ENCODE results near the genes GPNMB and FAM221A.

- PRO-cap, result no peak
- RAMPAGE, long total RNA, 4 experiments, result no peak in any of the 4 experiments
Measured at GRCh38 chr7:23035547-23036498, 21.9 kb upstream of the HYCC1 start.

DNA sequence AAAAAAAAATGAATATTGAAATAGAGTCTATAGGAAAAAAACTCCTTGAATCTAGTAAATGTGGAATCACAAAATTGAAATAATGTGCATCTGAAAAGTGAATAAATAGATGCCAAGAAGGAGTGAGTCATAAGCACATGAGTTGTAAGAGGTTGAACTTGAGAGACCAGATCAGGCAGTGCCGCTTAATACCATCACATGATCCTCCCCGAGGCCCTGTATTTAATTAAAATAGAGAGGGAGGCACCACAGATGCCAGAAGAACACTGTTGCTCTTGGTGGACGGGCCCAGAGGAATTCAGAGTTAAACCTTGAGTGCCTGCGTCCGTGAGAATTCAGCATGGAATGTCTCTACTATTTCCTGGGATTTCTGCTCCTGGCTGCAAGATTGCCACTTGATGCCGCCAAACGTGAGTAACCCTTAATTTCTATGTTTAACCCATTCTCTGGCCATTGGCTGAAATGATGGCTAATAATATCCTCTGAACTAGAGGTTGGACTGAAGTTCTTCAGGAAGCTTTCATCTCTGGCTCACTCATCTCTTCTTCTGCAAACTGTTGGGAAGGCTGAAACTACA is at the start of gene GPNMB:
Gene GPNMB, plus strand, starts transcription at position 258 of the 577 bp plus-strand sequence.
- PRO-cap, result unidirectional peak, plus-strand start at position 258 of the sequence
- RAMPAGE, long total RNA, 4 experiments, result start-site peak on the plus strand in 4 of 4 experiments, centred at positions 252 to 273 of the sequence, 245 to 4,320 reads per replicate

DNA sequence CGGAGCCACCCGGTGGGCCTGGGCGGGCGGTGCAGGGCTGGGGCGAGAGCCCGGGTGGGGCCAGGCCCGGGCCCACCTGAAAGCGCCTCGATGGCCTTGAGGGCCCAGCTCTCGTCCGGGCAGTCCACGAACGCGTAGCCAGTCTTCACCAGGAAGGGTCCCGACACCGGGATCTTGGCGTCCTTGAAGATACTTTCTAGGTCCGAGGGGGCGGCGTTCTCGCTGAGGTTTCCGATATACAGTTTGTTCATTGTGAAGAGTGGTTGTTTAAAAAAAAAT is 492 bp downstream of the IGF2BP3 start:
- PRO-cap, result no peak
- RAMPAGE, long total RNA, 4 experiments, result no peak in any of the 4 experiments

GRCh38 chr7:23521498-23521967 is 10.2 kb downstream of the TRA2A start:
- PRO-cap, result no peak
- RAMPAGE, long total RNA, 4 experiments, result no peak in any of the 4 experiments

- PRO-cap, result no peak
- RAMPAGE, long total RNA, 4 experiments, result no peak in any of the 4 experiments
Measured at GRCh38 chr7:23521968-23522549, 9.7 kb downstream of the TRA2A start.

- PRO-cap, result no peak
- RAMPAGE, long total RNA, 4 experiments, result start-site peak on the plus strand in 3 of 4 experiments, at chr7:23680162-23680215 at its widest, 31 to 93 reads per replicate
Measured at GRCh38 chr7:23679785-23680652, at the start of gene FAM221A. TSS of gene FAM221A (plus strand) at chr7:23680199.

DNA sequence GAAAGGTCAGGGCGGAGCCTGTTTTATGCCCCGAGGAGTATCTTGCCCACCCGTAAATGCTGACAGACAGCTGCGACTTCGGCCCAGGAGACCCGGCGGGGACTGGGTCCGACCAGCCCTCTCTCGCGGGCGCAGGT is 447 bp upstream of the PALS2 start:
- PRO-cap, result no peak
- RAMPAGE, long total RNA, 4 experiments, result no peak in any of the 4 experiments

GRCh38 chr7:24596770-24597946 is 23.9 kb downstream of the PALS2 start:
- PRO-cap, result no peak
- RAMPAGE, long total RNA, 4 experiments, result no peak in any of the 4 experiments

- PRO-cap, result no peak
- RAMPAGE, long total RNA, 4 experiments, result no peak in any of the 4 experiments
Measured at GRCh38 chr7:24833937-24834935, 77.0 kb upstream of the GSDME start.

GRCh38 chr7:24885123-24885880 is 94.7 kb downstream of the OSBPL3 start:
- PRO-cap, result no peak
- RAMPAGE, long total RNA, 4 experiments, result no peak in any of the 4 experiments

- PRO-cap, result no peak
- RAMPAGE, long total RNA, 4 experiments, result no peak in any of the 4 experiments
Measured at GRCh38 chr7:25069958-25070254, 55.2 kb downstream of the CYCS start.

DNA sequence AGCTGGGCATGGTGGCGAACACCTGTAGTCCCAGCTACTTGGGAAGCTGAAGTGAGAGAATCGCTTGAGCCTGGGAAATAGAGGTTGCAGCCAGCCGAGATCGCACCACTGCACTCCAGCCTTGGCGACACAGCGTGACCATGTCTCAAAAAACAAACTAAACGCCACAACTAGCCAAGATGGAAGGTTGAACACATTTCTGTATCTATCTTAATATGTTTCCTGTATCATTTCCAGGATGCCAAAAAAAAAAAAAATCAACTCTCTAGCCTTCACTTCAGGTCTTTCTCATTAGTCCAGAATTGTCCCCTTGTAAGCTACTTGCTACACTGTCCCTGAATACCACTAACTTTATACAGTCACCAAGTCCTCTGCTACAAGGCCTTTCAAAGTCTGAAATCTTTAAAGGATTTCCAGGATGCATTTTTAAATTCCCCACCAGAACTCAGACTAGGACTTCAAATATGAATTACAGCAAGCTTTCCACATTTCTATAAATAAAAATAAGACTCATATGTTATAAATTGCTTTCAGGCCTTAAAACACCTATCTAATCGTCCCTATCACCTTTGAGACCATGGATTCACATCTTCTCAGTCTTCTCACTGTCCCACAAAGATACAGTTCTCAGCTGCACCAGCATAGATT is 3.2 kb downstream of the CYCS start:
- PRO-cap, result no peak
- RAMPAGE, long total RNA, 4 experiments, result no peak in any of the 4 experiments

GRCh38 chr7:25670122-25670785 is 442.0 kb upstream of the NPVF start:
- PRO-cap, result no peak
- RAMPAGE, long total RNA, 4 experiments, result no peak in any of the 4 experiments

GRCh38 chr7:25842214-25842723 is 309.7 kb upstream of the NFE2L3 start:
- PRO-cap, result no peak
- RAMPAGE, long total RNA, 4 experiments, result no peak in any of the 4 experiments

DNA sequence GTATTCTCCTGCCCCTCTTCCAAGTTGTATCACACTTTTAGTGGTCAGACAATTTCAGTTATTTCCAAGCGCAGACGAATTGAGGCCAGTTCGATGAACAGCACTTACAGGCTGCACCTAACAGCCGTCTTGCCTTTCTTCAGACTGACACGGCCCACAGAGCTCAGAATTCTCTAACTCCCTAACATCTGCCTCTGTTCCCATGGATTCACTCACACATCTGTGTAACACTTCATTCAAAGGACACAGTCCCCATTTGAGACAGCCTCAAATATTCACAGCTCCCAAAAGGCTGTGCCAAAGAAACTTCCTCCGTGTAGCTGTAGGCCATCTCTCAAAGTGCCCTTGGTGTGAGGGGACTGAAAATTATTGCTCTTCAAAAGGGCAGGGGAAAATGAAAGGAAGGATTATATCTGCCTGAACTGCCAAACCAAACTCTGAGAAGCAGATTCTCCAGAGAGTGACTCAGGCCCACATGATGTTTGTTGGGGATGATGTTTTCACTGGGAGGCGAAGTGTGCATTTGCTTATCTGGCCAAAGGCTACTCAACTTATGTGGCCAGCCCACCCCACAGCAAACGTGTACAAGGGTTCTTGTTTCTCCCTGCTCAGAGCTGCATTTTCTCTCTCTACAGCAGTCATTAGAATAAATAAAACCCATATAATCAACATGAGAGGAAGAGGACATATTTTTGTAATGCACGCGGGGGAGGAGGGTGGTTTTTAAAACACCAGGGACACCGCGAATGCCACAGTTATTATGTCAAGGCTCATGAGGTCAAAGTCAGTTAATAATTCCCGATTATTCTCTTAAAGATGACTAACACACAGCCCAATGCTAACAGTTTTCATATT is 302.4 kb upstream of the NFE2L3 start:
- PRO-cap, result no peak
- RAMPAGE, long total RNA, 4 experiments, result no peak in any of the 4 experiments

- PRO-cap, result no peak
- RAMPAGE, long total RNA, 4 experiments, result no peak in any of the 4 experiments
Measured at GRCh38 chr7:25851705-25852023, 300.3 kb upstream of the NFE2L3 start.

DNA sequence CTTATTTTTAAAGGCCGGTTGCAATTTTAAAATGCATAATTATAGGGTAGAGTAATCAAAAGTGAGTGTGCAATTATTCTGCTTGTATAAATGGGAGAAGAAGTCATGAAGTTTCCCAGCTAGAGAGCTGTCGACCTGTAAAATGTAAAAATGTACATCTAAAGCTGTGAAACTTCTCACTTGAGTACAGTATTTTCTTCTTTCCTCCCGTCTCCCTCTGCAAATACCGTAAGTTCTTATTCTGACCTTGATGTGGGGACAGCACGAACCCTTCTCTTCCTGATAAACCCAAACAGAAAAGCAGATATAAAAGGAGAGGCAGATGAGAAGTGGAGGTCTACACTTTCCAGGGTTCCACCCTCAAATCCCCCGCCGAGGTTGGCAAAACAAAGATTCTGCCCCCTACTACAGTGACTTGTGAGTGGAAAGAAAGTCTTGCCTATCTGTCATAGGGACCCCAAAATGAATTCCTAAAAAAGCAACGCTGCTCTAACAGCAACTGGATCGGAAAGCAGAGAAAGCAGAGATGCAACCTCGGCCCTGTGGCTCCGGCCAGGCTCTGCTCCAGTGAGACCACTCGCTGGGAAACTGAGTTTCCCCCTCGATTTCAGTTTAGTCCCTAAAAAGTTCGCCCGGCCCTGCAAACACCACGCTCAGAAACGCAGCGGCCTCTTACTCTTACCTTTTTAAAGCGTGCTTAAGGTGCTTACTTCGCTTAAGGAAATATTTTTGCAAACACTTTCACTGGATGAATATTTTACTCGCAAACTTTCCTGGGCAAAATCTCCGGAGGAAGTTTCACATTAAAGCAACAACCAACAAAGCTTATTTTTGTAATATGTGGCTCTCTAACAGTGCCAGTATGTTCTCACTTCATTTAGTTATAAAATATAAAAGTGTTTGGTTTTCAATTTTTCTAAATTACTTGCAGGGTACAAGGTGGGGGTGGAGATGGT is 298.0 kb upstream of the NFE2L3 start:
- PRO-cap, result no peak
- RAMPAGE, long total RNA, 4 experiments, result no peak in any of the 4 experiments

- PRO-cap, result no peak
- RAMPAGE, long total RNA, 4 experiments, result no peak in any of the 4 experiments
Measured at GRCh38 chr7:25854844-25855504, 297.0 kb upstream of the NFE2L3 start.

DNA sequence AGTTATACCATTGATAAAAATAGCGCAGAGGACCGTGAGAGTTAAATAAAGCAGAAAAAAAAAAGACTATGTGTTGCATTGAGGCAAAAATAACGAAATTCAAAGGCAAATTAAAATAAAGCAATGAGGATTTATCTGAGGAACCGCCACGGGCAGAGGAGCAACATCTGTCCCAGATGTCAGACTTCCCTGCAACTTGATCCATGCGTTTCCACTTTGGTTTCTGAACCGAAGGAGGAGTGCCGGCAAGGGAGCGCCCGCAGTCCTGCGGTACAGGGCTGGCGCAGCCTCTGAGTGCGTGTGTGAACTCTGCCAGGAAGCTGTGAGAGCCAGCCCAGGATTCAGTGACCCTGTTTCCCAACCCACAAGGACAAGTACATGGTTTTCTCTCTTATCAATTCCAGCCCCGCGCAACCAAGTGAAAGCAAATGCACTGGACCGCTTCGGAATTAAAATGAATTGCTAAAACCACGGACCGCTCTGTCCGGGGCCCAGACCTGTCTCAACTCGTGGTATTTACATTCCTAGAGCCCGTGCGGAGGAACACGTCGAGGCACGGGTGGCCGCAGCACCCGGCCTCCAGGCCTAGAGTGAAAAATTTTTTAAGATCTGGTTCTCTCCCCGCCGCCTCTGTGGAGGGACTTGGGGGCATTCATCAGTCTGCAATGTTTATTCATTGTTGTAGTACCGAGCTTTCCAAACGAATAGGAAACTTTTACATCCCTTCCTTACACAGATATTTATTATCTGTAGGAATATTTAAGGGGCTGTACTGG is 291.6 kb upstream of the NFE2L3 start:
- PRO-cap, result no peak
- RAMPAGE, long total RNA, 4 experiments, result no peak in any of the 4 experiments

GRCh38 chr7:25947612-25948838 is 204.0 kb upstream of the NFE2L3 start:
- PRO-cap, result no peak
- RAMPAGE, long total RNA, 4 experiments, result no peak in any of the 4 experiments